ENCODE measurements around a stretch of chr22.

DNA sequence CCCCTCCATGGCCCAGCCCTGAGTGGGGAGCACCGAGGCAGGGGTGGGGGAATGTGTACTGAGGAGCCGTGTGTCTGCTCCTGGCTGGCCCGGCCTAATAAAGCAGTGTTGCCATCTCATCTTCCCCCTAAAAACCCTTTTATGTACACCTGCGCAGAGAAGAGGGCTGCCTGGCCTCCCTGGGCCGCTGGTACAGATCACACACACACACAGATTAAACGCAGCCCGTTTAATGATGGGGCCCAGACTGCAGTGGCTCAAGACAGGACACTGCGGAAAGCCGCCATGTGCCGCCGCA lies 2.1 kb downstream of the SCO2 start:
- PRO-cap, result no peak
- RAMPAGE, long total RNA, result no peak
- RRBS, result no CpG with 5 or more reads among the region's 11 CpGs

- PRO-cap, result no peak
- RAMPAGE, long total RNA, result no peak
- RRBS, result no CpG with 5 or more reads among the region's 8 CpGs
Observed at GRCh38 chr22:50564372-50564935, 1.7 kb upstream of the SYCE3 start.

- PRO-cap, result no peak
- RAMPAGE, long total RNA, result no peak
- RRBS, result 19% methylated on average over 24 of the region's 55 CpGs
Observed at GRCh38 chr22:50577476-50578232, 573 bp downstream of the CPT1B start.

DNA sequence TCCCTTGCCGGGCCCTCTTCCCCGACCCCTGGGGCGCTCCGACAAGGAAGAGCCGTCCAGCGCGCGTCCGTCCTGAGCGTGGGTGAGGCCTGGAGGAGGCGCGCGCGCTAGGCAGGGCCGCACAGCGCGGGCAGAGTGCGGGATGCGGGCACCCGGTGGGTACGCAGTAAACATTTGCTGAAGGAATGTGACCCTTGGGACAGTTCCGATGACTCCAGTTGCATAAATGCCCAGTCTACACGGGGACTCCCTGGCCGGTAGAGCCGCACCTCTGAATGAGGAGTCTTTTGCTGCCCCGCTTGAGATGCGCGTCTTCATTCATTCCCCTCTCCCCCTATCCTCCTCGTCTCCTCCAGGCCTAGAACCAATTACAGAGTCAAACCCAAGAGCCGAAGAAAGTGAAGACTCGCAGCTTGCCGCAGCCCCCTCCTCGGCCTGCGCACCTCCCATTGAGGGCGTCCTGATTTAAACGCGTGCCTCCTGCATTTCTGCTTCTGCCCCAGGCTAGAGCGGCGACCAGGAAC lies 655 bp upstream of the CHKB start:
- PRO-cap, result no peak
- RAMPAGE, long total RNA, result no peak
- RRBS, result 0% methylated on average over 8 of the region's 39 CpGs

DNA sequence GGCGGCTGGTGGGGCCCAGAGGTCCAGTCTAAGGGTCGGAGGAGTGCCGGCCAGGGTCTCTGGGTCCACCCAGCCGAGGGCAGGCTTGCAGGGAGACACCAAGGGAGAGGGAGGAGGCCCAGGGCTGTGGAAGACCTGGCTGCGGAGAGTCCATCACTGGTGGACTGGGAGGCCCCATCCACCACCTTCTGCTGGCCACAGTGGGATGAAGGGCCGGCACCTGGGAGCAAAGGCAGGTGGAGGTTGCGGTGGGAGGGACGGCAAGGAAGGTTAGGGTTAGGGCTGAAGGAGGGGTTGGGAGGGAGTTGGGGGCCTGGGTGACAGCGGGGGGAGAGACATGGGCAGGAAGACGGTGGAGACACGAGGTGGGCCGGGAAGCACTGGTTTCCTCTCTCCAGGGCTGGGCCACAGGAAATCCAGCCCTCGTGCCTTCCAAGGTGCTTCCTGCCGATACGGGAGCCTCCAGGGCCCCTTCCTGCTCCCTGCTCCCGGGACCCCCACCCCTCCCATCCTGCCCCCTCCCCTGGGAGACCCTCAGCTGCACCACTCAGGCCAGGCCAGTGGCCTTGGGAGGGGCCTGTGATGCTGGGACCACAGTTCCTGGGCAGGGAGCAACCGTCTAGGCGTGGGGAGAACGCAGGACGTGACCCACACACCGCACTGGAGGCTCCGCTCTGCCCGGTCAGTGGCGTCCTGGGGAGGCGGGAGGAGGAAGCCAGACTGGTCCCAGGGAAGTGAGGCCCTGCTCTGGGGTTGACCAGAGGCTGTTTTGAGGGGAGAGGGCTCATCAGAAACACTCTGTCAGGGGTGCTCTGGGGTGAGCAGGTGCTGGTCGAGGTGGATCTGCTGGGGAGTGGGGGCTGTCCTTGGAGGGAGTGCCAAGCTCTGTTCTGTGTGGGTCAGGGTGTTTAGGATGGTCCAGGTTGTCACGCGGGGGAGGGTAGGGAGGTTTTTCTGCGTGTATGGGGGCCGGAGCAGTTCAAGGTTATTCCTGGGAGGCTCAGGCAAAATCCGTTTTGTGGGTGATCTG lies 44.5 kb upstream of the ARSA start:
- PRO-cap, result unidirectional peak, plus-strand start at position 560 of the sequence
- RAMPAGE, long total RNA, result no peak
- RRBS, result 9% methylated on average over 2 of the region's 31 CpGs

DNA sequence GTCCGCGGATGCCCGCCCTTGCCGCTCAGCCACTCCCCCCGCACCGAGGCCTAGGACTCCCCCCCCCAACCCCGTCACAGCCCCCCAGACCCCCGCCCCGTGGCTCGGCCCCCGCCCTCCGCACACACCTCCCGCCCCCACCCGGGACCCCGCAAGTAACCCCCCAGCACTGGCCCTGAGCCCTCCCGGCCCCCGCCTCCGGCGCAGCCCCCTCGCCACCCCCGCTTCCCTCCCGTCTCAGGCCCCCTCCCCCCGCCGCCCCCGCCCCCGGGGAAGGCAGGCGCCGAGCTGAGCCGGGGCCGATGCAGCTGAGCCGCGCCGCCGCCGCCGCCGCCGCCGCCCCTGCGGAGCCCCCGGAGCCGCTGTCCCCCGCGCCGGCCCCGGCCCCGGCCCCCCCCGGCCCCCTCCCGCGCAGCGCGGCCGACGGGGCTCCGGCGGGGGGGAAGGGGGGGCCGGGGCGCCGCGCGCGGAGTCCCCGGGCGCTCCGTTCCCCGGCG lies 46.2 kb upstream of the ARSA start:
- PRO-cap, result no peak
- RAMPAGE, long total RNA, result no peak
- RRBS, result 1% methylated on average over 29 of the region's 67 CpGs

- PRO-cap, result no peak
- RAMPAGE, long total RNA, result no peak
- RRBS, result 57% methylated on average over 6 of the region's 15 CpGs
Observed at GRCh38 chr22:50700796-50701384, 37.1 kb upstream of the ACR start.

- PRO-cap, result no peak
- RAMPAGE, long total RNA, result no peak
- RRBS, result 17% methylated on average over 6 of the region's 53 CpGs
Observed at GRCh38 chr22:50720366-50720684, 17.7 kb upstream of the ACR start.

DNA sequence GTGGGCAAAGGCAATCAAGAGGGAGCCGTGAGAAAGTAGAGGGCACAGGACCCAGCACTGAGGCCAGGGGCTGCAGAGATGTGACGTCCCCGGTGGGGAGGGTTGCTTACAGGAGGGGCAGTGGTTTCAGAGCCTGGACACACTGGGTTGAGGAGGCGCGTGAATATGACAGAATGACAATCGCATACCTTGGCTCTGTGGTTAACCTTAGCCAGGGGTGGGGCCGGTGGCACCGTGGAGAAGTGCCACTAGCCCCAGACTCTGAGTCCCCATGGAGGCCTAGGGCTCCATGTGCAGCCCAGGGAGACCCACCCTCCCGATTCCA lies 3.7 kb upstream of the ACR start:
- PRO-cap, result unidirectional peak, plus-strand start at position 207 of the sequence
- RAMPAGE, long total RNA, result no peak
- RRBS, result no CpG with 5 or more reads among the region's 9 CpGs

DNA sequence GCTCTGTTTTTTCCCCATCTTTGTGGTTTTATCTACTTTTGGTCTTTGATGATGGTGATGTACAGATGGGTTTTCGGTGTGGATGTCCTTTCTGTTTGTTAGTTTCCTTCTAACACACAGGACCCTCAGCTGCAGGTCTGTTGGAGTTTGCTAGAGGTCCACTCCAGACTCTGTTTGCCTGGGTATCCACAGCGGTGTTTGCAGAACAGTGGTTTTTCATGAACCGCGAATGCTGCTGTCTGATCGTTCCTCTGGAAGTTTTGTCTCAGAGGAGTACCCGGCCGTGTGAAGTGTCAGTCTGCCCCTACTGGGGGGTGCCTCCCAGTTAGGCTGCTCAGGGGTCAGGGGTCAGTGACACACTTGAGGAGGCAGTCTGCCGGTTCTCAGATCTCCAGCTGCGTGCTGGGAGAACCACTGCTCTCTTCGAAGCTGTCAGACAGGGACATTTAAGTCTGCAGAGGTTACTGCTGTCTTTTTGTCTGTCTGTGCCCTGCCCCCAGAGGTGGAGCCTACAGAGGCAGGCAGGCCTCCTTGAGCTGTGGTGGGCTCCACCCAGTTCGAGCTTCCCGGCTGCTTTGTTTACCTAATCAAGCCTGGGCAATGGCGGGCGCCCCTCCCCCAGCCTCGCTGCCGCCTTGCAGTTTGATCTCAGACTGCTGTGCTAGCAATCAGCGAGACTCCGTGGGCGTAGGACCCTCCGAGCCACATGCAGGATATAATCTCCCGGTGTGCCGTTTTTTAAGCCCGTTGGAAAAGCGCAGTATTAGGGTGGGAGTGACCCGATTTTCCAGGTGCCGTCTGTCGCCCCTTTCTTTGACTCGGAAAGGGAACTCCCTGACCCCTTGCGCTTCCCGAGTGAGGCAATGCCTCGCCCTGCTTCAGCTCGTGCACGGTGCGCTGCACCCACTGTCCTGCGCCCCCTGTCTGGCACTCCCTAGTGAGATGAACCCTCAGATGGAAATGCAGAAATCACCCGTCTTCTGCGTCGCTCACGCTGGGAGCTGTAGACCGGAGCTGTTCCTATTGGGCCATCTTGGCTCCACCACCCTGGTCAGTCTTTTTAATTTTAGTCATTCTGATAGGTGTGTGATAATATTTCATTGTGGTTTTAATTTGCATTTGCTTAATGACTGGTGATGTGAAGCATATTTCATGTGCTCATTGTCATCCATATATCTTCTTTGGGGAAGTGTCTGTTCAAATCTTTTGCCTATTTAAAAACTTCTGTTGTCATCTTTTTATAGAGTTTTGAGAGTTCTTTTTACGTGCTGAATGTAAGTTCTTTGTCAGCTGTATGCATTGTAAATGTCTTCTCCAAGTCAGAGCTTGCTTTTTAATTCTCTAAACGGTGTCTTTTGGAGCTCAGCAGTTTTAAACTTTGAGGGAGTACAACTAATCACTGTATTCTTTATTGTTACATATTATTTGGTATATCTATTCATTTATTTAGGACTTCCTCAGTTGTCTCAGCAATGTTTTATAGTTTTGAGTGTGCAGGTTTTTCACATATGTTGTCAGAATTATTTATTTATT lies 18.8 kb downstream of the ACR start:
- PRO-cap, result no peak
- RAMPAGE, long total RNA, result no peak
- RRBS, result no CpG with 5 or more reads among the region's 42 CpGs